Esophagus squamous epithelium (tissue), 4 donors: ENCODE data around the genes ENSG00000283536 and HOXC5.

- PRO-cap: bidirectional peak, plus-strand start at chr12:53224845, minus-strand start at chr12:53224593
- RAMPAGE, long total RNA, 4 experiments: no peak in any of the 4 experiments
Observed at GRCh38 chr12:53224312-53225233, 7.4 kb downstream of the RARG start.

GRCh38 chr12:53229410-53229900 lies 2.6 kb downstream of the RARG start:
- PRO-cap: unidirectional peak, plus-strand start at chr12:53229776
- RAMPAGE, long total RNA, 4 experiments: no peak in any of the 4 experiments

- PRO-cap: no peak
- RAMPAGE, long total RNA, 4 experiments: no peak in any of the 4 experiments
Observed at GRCh38 chr12:53241629-53241760, 205 bp upstream of the ENSG00000283536 start.

- PRO-cap: no peak
- RAMPAGE, long total RNA, 4 experiments: no peak in any of the 4 experiments
Observed at GRCh38 chr12:53241761-53242037, at the start of gene ENSG00000283536. Gene ENSG00000283536, plus strand, starts transcription at chr12:53241900.

- PRO-cap: unidirectional peak, plus-strand start at chr12:53251620
- RAMPAGE, long total RNA, 4 experiments: start-site peak on the plus strand in 2 of 4 experiments, at chr12:53251251-53251807 at its widest, 21 to 28 reads per replicate
Observed at GRCh38 chr12:53250972-53251915, 651 bp upstream of the MFSD5 start.

DNA sequence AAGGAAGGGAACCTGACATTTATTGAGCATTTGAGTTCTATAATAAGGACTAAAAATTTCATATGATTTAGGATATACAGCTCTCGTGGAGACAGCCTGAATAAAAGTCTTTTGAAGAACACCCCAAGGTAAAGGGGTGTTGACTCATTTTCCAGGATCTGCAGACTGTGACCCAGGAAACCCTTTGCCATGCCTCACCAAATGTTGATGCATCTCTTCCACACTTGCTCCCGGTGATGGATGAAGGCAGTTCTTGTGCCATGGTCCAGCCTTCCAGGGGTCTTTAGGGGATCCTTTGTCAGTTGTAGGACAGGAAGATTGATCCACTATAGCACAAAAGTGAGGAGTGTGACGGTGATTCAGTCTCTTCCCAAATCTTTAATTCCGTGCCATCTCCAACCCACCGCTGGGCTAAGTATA lies 1.0 kb downstream of the AAAS start:
- PRO-cap: unidirectional peak, plus-strand start at position 223 of the sequence
- RAMPAGE, long total RNA, 4 experiments: no peak in any of the 4 experiments

DNA sequence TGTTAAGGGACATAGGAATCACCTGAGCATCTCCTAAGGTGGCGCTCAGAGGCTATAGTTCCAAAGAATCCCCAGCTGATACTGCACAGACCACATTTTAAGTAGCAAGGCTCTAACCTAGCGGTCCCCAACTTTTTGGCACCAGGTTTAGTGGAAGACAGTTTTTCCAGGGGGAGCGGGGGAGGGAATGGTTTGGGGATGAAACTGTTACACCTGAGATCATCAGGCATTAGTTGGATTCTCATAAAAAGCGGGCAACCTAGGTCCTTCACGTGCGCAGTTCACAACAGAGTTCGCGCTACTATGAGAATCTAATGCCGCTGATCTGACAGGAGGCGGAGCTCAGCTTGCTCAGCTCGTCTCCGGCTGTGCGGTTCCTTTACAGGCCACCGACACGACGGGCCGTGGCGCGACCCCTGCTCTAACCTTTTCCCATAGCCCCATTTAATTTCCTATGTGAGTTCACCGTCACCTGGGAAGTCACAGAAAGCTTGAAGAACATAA lies 2.6 kb upstream of the AAAS start:
- PRO-cap: bidirectional peak, plus-strand start outside the sequence, minus-strand start at position 305 of the sequence
- RAMPAGE, long total RNA, 4 experiments: no peak in any of the 4 experiments

GRCh38 chr12:53344546-53345576 lies 8.7 kb upstream of the SP7 start:
- PRO-cap: unidirectional peak, plus-strand start at chr12:53344912
- RAMPAGE, long total RNA, 4 experiments: no peak in any of the 4 experiments

GRCh38 chr12:53379024-53379799 lies 764 bp upstream of the SP1 start:
- PRO-cap: unidirectional peak, minus-strand start at chr12:53379497
- RAMPAGE, long total RNA, 4 experiments: no peak in any of the 4 experiments

DNA sequence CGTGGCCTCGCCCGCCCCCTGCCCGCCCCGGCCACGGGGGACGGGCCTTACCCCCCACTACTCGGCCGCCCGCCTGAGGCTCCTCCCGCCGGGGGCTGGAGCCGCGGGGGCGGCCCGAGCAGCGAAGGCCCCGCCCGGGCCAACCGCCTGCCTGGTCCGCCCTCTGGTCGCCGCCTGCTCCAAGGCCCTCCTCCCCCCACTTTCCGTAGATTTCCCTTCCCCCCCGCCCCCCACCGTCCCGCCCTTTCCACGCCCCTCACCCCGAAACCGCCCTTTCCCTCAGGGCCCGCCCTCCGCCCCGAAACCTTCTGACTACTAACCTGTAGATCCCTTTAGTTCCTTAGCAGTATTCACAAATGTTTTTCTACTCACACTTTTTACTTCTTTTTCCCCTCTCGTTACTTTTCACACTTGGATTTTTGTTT lies 555 bp downstream of the SP1 start:
- PRO-cap: bidirectional peak, plus-strand start at position 292 of the sequence, minus-strand start at position 75 of the sequence
- RAMPAGE, long total RNA, 4 experiments: start-site peak on the plus strand in 3 of 4 experiments, centred at positions 312 to 341 of the sequence, 46 to 121 reads per replicate

- PRO-cap: no peak
- RAMPAGE, long total RNA, 4 experiments: no peak in any of the 4 experiments
Observed at GRCh38 chr12:53383421-53383788, 3.4 kb downstream of the SP1 start.

DNA sequence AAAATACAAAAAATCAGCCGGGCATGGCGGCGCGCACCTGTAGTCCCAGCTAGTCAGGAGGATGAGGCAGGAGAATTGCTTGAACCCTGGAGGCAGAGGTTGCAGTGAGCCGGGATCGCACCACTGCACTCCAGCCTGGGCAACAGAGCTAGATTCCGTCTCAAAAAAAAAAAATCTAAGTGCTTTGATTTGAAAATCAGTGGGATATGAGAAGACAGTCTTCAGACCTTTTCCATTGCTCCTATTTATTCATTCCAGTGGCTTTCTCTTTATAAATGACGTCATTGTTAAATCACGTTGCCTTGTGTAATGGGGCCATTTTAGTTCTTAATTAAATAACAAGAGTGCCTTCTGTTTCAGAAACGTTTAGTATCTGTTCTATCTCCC lies 10.5 kb downstream of the SP1 start:
- PRO-cap: no peak
- RAMPAGE, long total RNA, 4 experiments: no peak in any of the 4 experiments

DNA sequence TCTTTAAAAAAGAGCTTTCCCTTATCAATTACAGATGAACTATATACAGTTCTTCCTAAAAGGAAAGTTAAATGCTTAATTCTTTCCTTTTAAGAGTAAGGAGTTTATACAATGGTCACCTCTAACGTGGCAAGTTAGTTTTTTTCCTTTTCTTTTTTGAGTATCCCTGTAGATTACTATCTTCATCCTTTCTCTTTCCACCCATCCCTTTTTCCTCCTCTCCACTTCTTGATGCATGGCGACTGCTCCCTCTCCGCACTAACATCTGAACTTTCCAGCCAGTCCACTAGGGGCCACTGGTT lies 383 bp upstream of the PCBP2 start:
- PRO-cap: bidirectional peak, plus-strand start outside the sequence, minus-strand start at position 267 of the sequence
- RAMPAGE, long total RNA, 4 experiments: no peak in any of the 4 experiments

DNA sequence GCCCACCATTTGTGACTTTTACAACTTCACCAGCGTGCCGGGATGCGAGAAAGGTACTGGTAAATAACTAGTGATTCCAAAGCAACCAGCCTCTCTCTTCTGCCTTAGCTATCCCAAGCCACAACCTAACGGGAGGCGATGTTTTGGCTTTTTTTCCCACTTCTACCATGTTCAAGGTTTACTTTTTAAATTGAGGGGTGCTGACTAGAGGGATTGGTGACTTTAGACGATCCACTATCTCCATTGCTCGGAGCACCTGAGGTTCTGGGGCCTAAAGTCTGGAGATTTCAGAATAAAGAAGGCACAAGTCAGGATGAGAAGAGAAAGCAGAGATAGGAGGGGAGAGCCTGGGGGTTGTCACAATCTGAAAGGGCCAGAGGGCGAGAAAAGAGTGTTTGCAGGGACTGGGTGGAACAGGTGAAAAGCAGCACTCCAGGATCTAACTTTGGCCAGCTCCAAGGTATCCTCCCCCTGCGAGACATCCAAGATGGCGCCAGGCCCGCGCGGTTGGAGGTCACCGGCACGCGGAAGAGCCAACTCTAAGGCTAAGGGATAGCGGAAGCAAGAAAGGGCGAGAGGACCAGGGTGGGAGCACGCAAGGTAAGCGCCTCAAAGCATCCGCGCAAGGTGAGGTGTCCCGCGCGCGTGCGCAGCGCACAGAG lies 384 bp downstream of the ATP5MC2 start:
- PRO-cap: unidirectional peak, plus-strand start at position 474 of the sequence
- RAMPAGE, long total RNA, 4 experiments: no peak in any of the 4 experiments

- PRO-cap: no peak
- RAMPAGE, long total RNA, 4 experiments: no peak in any of the 4 experiments
Observed at GRCh38 chr12:53746445-53746931, 19.2 kb upstream of the CALCOCO1 start.

DNA sequence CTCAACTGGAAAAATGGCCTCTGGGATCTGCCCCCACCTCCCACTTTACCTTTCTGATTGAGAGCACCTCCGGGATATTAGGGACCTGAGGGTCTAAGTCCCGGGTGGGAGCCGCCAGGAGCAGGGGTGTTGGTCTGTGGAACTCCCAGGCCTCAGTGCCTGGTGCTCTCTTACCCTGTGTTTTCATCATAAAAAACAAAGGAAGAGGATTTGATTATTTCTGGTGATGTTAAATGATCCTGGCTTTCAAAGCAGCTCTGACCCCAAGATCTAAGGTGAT lies 5.8 kb upstream of the HOXC11 start:
- PRO-cap: no peak
- RAMPAGE, long total RNA, 4 experiments: no peak in any of the 4 experiments

- PRO-cap: no peak
- RAMPAGE, long total RNA, 4 experiments: no peak in any of the 4 experiments
Observed at GRCh38 chr12:53979736-53980740, 4.9 kb upstream of the HOXC10 start.

DNA sequence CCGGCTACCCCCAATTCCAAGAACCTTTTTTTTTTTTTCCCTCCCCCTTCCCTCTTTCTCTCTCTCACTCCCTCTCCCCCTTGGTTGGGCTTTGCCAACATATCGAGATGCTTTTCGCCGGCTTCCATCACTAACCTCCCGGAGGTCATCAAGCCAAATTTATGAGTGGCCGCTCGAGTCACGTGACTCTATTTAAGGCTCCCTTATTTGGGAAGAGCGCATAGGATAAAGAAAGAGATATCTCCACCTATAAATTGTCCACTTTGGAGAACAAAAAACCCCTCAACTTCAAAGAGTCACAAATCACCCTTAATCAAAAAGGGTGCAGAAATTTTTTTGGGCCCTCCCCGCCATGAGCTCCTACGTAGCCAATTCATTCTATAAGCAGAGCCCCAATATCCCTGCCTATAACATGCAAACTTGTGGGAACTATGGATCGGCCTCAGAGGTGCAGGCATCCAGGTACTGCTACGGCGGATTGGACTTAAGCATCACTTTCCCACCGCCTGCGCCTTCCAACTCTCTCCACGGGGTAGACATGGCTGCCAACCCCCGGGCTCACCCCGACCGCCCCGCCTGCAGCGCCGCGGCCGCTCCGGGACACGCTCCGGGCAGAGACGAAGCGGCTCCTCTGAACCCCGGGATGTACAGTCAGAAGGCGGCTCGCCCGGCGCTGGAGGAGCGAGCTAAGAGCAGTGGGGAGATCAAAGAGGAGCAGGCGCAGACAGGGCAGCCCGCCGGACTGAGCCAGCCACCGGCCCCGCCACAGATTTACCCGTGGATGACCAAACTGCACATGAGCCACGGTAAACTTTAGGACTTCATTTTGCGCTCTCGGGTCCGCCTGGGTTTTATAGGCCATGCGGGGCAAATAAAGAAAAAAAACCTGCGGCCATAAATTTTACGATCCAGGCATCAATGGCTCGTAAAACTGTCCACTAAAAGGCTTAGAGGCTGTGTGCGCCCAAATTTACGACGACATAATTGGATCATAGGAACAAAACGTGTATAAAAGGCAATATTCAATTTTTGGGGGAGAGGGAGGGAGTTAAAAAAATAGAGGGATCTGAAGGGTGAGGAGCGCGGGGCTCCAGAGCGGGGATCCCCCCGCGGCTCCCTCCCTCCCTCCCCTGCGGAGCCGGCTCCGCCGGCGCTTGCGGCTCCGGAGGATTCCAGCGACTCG lies at the start of gene HOXC5:
TSS of gene HOXC5 (plus strand) at position 280 of the 1,183 bp plus-strand sequence.
- PRO-cap: no peak
- RAMPAGE, long total RNA, 4 experiments: start-site peak on the plus strand in 3 of 4 experiments, centred at positions 390 to 637 of the sequence, 14 to 22 reads per replicate

DNA sequence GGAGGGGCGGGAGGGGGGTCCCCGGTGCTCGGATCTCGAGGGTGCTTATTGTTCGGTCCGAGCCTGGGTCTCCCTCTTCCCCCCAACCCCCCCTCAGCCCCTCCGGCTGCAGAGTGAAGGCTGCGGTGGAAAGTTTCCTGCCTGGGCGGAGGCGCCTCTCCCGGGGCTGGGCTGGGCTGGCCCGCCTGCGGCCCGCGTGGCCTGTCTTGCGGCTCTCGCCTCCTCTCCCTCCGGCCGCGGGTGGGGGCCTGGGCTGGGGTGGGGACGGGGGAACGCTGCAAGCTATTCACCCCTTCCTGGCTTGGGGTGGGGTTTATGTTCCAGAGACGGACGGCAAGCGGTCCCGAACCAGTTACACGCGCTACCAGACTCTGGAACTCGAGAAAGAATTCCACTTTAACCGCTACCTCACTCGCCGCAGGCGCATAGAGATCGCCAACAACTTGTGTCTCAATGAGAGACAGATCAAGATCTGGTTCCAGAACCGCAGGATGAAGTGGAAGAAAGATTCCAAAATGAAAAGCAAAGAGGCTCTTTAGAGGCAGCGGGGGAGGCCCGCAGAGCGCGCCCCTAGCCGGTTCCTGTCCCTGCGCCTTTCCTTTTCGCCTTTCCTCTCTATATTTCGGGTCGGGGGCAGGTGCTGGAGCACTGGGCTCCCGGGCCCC lies 1.2 kb downstream of the HOXC5 start:
- PRO-cap: no peak
- RAMPAGE, long total RNA, 4 experiments: no peak in any of the 4 experiments

GRCh38 chr12:54080362-54080815 lies 26.8 kb downstream of the HOXC4 start:
- PRO-cap: no peak
- RAMPAGE, long total RNA, 4 experiments: no peak in any of the 4 experiments